ENCODE results near the gene NPNT.

GRCh38 chr4:102687185-102688192 lies 73.3 kb downstream of the MANBA start:
- PRO-cap, result no peak

GRCh38 chr4:102732684-102733372 lies 27.9 kb downstream of the MANBA start:
- PRO-cap, result no peak

- PRO-cap, result no peak
Observed at GRCh38 chr4:102815544-102815954, 11.8 kb downstream of the UBE2D3 start.

GRCh38 chr4:102815955-102816553 lies 11.3 kb downstream of the UBE2D3 start:
- PRO-cap, result no peak

GRCh38 chr4:102825464-102826458 lies 1.6 kb downstream of the UBE2D3 start:
- PRO-cap, result bidirectional peak, plus-strand start at chr4:102825863, minus-strand start at chr4:102825808

DNA sequence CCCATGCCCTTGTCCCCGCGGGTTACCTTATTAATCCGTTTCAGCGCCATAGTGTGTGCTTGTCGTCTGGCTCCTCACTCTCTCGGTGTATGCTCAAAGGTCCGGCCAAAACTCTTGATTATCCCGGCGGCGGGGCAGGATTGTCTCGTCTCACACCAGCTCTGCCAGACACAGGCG lies 1.0 kb downstream of the UBE2D3 start:
- PRO-cap, result no peak

DNA sequence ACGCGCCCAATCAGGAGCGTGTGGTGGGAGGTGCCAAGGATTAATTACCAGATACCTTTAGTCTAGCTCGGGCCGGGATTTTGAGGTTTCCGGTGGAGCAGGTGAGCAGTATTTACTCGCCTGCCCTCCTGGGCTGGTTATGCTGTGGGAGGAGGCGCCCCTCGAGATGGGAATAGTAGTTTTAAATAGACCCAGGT lies 764 bp upstream of the UBE2D3 start:
- PRO-cap, result bidirectional peak, plus-strand start at position 86 of the sequence, minus-strand start outside the sequence

GRCh38 chr4:102828414-102828543 lies 928 bp upstream of the UBE2D3 start:
- PRO-cap, result bidirectional peak, plus-strand start at chr4:102828512, minus-strand start at chr4:102828448

DNA sequence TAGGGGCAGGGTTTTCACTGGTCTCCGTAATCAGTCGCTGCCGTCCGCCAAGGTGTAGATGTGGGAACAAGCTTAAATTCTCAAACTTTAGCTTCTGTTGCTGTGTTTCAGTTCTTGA lies 1.1 kb upstream of the UBE2D3 start:
- PRO-cap, result no peak

DNA sequence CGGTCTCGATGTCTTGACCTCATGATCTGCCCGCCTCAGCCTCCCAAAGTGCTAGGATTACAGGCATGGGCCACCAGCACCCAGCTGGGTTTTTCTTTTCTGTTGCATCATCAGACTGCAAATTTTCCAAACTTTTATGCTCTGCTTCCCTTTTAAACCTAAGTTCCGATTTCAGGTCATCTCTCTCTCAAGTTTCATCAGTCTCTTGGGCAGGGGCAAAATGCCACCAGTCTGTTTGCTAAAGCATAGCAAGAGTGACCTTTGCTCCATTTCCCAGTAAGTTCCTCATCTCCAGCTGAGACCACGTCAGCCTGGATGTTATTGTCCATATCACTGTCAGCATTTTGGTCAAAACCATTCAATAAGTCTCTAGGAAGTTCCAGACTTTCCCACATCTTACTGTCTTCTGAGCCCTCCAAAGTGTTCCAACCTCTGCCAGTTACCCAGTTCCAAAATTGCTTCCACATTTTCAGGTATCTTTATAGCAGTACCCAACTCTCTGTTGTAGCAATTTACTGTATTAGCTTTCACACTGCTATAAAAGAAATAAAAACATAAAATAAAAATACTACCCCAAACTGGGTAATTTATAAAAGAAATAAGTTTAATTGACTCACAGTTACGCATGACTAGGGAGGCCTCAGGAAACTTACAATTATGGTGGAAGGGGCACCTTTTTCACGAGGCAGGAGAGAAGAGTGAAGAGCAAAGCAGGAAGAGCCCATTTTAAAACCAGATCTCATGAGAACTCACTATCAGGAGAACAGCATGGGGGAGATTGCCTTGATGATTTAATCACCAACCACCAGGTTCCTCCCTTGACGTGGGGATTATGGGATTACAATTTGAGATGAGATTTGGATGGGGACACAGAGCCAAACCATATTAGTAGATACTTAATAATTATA lies 9.8 kb downstream of the CISD2 start:
- PRO-cap, result no peak

DNA sequence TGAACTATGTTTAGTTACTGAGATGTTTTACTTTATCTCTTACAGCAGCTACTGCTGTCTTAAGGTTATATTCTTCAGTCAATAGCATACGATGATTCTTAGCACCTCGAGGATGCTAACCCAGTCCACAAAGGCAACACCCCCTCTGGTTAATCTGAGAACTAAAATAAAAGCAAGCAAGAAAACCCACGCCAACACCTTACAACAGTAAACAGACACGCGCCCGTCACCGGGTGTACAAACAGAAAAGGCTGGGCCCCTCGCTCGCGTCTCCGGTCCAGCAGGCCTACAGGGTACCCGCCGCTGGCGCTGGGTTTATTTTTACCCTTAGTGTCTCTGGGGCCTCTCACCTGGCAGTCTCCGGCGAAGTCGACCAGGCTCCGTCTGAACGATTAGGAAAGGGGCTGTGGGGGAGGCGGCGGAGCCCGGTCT lies 711 bp downstream of the SLC9B2 start:
- PRO-cap, result unidirectional peak, plus-strand start at position 197 of the sequence; unidirectional peak, plus-strand start at position 283 of the sequence

- PRO-cap, result no peak
Observed at GRCh38 chr4:103424666-103425203, 226.6 kb upstream of the CENPE start.

DNA sequence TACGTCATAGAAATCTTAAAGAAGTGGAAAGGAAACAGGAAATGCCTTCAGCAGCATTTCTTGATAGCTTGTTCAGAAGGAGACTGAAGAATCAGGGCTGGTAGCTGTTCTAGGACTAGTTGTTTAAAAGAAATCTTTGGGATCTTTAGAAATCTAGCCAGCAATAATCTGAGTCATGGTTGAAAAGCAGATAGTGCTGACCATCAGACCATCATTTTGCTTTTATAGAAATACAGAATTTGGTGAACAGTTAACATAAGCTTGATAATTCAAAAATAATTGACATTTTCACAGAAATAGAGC lies 98.5 kb upstream of the CXXC4 start:
- PRO-cap, result no peak

- PRO-cap, result unidirectional peak, plus-strand start at chr4:105586856
Observed at GRCh38 chr4:105586555-105587287, 34.3 kb downstream of the ARHGEF38 start.

GRCh38 chr4:105701155-105701443 lies 7.4 kb downstream of the INTS12 start:
- PRO-cap, result no peak

GRCh38 chr4:105894695-105895760 lies at the start of gene NPNT:
Gene NPNT, plus strand, starts transcription at chr4:105895471.
- PRO-cap, result bidirectional peak, plus-strand start at chr4:105895092, minus-strand start at chr4:105895093; bidirectional peak, plus-strand start at chr4:105895441, minus-strand start at chr4:105895343; unidirectional peak, plus-strand start at chr4:105895710

- PRO-cap, result no peak
Observed at GRCh38 chr4:107631325-107632104, 88.5 kb downstream of the PAPSS1 start.

DNA sequence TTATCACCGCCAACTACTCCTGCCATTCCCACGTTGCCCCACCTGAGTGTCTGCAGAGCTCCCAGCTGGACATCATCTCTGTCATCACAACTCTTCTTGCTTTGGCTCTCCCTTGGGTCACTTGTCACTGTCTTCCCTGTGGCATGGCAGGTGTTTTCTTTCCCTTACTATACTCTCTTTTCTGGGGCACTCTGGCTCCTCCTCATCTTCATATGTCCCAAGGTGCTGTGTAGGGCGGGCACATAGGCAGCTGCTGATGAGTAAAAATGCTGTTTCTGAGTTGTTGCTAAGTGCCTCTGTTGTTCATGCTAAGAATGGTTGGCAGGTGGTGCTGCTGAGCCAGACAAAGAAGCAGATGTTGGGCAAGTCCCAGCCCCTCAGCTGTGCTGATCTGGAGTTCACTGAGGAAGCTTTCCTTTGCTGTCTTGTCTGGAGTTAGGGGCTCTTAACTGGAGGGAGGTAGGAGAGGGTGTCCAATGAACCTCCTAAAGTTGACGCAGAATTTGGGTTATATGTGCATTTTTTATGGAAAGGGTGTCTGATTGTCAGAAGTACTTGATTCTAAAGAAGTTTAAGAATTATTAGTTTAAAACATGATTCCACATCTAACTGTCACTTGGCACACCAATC lies 40.6 kb downstream of the HADH start:
- PRO-cap, result no peak

GRCh38 chr4:108045563-108046273 lies 56.0 kb downstream of the HADH start:
- PRO-cap, result no peak

DNA sequence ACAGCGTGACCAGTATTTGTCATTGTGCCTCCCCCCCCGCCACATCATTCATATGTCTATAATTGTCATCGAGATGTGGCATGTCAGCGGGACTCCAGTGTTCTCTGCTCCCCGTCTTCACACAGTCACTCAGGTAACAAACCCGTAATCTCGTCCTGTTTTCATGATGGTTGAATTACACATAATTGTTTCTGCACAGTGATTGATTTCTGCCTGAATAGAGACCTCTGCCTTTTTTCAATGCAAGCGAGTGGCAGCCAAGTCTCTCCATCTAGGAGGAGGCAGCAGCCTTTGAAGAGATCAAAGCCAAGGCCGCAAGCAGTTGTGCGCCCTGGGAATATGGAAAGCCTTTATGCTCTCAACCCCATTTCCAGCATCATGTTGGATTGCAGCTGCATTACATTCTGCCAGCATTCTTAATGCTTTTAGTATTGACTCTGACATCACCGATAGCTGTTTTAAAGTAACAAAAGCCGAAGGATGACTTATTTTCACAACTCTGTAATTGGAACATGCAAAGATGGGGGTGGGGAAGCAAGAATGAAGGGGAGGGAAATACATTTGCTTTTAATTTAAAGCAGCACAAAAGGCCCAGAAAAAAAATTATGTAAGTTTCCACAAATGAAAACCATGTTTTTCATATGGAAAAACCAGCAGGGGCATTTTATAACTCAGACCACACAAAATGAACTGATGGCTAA lies 27.2 kb downstream of the LEF1 start:
- PRO-cap, result no peak

All from mucosa of descending colon (tissue), 1 donor.